Trachea (tissue), 1 donor: ENCODE measurements around the gene ECT2.

DNA sequence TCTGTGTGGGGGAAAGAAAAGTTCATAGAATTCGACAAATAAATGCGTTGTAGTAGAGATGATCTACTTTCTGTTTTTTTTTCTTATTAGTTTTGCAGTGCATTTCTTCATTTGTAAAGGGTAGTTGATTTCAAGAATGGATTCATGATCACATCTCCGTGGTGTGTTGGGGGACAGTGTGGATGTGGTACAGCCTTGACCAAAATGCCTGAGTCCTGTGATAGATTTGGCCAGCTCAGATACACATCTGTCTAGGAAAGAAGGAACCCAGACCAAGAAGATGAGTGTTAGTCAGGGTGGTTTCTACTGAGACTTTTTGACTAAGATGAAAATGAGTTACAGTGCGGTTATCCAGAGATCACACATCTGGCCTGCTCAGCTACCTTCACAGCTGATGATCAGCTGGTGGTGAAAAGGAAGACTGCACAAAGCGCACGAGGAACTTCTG, 68.0 kb downstream of the FNDC3B start:
- PRO-cap, result no peak

DNA sequence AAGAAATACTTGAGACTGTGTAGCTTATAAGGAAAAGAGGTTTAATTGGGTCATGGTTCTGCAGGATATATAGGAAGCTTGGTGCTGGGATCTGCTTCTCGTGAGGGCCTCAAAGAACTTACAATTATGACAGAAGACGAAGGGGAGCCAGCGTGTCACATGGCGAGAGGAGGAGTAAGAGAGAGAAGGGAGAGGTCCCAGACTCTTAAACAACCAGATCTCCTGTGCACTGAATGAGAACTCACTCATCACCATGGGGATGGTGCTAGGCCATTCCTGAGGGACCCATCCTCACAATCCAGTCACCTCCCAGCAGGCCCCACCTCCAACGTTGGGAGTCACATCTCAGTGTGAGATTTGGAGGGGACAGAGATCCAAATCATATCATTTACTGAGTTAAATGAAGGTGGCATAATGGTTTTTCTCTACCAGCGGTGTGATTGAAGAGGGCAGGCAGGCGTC, 104.7 kb downstream of the FNDC3B start:
- PRO-cap, result no peak

- PRO-cap, result no peak
Observed at GRCh38 chr3:172155044-172155671, 115.8 kb downstream of the FNDC3B start.

DNA sequence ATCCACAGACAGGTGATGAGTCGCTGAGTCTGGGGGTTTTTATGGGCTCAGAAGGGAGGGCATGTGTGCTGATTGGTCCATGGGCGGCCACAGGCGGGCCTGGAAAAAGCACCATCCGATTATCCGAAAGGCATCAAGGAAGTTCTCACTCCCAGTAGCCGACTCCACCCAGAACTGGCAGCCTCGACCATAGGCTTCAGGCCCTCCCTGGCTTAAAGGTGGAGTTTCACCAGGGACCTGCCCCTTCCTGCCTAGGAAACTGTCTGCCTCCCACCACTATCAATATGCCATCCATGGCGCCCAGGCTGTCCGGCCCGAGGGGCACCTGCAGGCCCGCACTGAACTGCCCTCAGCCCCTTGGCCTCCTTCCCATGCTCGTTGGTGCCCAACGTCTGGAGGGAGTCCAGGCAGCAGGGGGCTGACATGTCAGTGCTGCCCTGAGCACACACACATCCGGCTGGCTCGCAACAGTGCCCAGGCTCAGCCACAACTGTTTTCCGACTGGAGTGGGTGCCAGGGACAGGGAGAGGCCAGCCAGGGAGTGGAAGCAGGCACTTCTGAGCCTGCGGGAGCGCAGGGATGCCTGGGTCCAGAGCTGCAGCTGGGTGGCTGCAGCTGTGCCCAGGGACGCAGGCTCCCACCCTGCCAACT, 170.2 kb downstream of the FNDC3B start:
- PRO-cap, result no peak

DNA sequence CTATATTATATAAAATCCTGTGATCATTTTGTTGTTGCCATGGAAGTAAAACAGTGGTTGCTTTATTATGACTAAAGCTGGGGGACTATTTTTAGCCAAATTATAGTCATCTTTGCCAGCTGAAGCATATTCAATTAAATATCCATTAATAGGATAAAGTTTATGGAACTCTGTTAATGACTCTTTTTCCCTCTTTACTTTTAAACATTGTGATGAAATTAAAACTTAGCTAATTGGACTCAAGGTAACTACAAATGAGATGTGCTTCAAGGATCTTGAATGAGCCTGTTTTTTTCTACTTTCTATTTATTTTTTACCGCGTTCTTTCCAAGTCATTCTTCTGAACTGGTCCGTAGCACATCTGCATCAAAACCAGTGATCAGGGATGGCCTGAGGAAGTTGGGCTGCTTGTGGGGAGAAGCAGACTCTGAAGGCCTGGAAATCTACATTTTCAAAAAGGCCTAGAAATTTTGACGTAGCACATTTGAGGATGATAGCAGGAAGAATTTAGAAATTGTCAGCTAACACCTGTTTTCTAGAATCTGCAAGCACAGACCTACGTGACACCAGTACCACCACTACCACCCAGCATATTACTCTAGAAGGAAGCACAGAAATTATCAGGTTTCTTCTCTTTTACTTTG, 172.8 kb downstream of the FNDC3B start:
- PRO-cap, result no peak

GRCh38 chr3:172342838-172343324, 105.4 kb downstream of the GHSR start:
- PRO-cap, result no peak

GRCh38 chr3:172402249-172402976, 45.8 kb downstream of the GHSR start:
- PRO-cap, result no peak

GRCh38 chr3:172595973-172596437, 72.8 kb upstream of the TNFSF10 start:
- PRO-cap, result no peak

DNA sequence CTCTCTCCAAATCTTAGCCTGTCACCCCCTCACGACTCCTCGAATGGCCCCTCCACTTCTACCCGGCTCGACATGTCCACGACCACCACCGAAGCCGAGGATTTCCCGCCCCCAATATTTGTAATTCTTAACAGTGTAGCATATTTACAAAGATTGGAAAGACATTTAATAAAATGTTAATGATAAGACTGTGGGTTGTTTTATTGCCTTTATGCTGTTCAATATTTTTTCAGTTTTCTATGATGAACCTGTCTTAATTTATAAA, 80.8 kb upstream of the TNFSF10 start:
- PRO-cap, result no peak

DNA sequence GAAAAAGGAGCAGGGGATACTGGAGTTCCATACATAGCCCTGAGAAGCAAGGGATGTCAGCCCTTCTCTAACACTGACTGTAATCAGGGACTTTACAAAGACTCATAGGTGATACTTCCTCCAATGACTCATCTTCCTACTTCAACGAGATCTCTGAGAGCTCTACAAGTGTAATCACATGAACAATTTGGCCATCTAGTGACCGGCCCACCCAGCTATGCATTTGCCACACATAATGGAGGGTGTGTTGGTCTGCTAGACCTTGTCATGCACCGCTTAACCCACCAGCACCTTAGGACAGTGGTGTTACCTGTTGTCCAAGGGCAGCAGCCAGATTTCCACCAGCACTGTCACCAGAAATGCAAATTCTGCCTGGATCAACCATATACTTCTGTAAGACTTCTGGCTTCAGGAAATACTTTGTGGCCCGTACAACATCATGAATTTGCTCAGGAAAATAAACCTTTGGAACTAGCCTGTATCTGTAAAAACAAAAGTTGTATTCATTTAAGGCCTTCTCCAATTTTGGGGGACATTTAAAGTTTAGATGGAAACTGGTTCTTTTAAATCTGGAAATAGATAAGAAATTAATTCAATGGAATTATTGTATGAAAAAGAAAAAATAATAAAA, 75.1 kb downstream of the NCEH1 start:
- PRO-cap, result unidirectional peak, minus-strand start at position 79 of the sequence

DNA sequence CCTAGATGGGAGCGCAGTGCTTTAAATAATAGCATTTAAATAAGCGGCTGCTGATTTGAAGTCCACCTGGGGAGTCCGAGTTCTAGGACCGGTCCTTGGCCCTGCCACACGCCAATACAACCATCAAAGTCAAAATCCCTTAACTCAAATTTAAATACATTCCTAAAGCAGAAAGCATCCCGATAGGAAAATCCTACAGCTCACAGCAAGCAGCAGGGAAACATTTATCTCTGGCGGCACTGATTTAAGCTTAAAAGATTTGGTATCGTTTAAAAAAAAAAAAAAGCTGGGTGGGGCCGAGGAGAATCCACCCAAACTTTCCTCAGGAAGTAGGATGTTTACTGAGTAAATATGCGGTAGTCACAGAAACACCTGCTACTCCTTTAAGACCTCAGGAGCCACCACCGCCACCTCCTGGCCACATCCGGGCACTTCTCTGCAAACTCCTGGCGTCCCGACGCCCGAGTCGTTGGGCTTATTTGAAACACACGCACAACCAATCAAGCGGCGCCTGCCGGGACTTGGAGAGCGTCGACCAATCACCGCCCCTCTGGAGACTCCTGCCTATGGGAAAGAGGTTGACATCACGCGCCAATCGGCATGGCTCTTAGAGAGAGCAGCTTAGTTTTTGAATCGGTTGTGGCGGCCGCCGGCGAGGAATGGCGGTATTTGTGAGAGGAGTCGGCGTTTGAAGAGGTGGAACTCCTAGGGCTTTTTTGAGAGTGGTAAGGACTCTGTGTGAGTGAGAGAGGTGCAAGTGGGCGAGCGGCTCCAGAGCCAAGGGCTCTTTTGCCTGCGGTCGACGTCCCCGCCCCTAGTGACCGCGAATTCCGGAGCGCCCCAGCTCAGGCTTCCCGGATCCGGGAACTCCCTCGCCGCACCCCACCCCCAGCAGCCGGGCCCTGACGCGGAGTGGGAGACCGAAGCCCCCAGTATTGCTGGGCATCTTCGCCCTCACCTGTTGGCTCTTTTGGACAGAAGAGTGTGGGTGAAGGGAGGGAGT, at the start of gene ECT2:
ECT2 (plus strand) TSS at position 594 of the 1,003 bp plus-strand sequence.
- PRO-cap, result bidirectional peak, plus-strand start at position 624 of the sequence, minus-strand start at position 454 of the sequence; bidirectional peak, plus-strand start at position 894 of the sequence, minus-strand start at position 816 of the sequence

DNA sequence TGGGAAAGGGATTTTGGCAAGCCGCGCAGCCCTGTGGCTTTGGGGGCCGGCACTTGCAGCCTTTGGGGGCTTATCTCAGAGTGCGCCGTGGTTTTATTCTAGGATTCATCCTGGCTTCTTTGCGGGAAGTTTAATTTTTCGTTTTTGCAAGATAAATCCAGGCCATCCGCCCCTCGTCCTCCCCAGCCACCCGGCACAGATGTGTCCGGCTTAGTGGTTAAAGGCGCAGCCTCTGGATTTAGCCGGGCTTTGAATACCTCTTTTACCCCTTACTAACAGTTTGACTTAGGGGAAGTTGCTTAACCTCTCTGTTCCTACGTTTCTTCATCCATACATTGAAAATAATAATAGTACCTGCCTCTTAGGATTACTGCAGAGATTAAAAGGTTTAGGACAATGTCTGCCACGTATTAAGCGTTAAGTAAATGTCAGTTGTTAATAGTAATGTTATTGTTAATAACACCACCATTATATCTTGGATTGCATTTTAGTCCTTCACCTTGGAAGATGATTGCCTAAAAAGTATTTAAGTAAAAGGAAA, 680 bp downstream of the ECT2 start:
- PRO-cap, result no peak

- PRO-cap, result no peak
Observed at GRCh38 chr3:172938629-172939215, 188.2 kb downstream of the ECT2 start.

GRCh38 chr3:173911428-173911790, 513.9 kb downstream of the NLGN1 start:
- PRO-cap, result no peak

GRCh38 chr3:174439274-174440188, 419.6 kb upstream of the NAALADL2 start:
- PRO-cap, result no peak

DNA sequence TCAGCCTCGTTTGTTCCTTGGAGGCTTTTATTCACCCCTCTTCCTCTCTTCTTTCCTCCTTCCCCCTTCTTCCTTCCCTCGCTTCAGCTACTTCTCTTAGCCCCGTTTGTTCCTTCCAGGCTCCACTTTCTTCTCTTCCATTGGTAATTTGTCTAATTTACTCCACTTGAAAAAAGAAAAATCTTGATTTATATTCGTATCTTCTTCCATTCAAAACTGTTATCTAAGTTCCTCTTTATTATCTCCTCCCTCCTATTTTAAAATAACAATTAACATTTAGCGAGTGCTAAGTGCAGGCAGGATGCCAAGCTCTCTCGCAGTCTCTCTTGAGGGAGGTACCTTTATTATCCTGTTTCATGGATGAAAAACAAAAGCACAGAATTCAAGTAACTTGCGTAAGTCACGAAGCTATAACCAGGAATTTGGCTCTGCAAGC, 418.9 kb upstream of the NAALADL2 start:
- PRO-cap, result no peak

DNA sequence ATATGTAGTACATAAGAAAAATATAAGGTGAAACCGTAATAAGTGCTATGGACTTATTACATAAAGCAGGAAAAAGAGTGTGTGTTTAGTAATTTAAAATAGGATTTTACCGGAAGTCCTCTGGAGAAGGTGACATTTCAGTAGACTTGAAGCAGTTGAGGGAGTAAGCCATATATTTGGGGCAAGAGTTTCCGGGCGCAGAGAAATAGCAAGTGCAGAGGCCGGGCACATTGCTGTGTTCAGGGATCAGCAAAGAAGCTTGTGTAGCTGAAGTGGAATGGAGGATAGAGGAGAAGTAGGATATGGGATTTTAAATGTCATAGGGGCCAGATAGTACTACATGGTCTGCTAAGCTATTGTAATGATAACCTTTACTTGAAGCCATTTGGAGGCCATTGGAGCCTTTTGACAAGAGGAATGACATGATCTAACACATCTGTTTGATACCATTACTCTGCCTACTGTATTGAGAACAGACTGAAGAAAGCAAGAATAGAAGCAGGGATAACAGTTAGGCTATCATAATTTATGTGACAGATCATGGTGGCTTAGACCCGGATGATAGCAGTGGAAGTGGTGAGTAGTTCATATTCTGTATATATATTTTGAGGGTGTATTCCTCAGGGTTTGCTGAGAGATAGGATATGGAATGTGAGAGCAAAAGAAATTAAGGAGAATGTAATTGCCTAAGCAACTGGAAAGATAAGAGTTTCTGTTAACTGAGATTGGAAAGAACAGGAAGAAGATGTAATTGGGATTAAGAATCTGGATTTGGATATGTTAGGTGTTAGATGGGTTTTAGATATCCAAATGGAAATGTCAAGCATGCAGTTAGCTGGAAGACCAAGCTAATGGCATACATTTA, 416.2 kb upstream of the NAALADL2 start:
- PRO-cap, result no peak

GRCh38 chr3:174925592-174926370, 66.6 kb downstream of the NAALADL2 start:
- PRO-cap, result no peak

- PRO-cap, result no peak
Observed at GRCh38 chr3:177050433-177050739, 146.9 kb downstream of the TBL1XR1 start.

- PRO-cap, result no peak
Observed at GRCh38 chr3:177053528-177054024, 143.7 kb downstream of the TBL1XR1 start.